Peyer's patch (tissue), 4 donors: ENCODE measurements around the genes OR7A10, OR1I1, SYDE1 and ILVBL.

DNA sequence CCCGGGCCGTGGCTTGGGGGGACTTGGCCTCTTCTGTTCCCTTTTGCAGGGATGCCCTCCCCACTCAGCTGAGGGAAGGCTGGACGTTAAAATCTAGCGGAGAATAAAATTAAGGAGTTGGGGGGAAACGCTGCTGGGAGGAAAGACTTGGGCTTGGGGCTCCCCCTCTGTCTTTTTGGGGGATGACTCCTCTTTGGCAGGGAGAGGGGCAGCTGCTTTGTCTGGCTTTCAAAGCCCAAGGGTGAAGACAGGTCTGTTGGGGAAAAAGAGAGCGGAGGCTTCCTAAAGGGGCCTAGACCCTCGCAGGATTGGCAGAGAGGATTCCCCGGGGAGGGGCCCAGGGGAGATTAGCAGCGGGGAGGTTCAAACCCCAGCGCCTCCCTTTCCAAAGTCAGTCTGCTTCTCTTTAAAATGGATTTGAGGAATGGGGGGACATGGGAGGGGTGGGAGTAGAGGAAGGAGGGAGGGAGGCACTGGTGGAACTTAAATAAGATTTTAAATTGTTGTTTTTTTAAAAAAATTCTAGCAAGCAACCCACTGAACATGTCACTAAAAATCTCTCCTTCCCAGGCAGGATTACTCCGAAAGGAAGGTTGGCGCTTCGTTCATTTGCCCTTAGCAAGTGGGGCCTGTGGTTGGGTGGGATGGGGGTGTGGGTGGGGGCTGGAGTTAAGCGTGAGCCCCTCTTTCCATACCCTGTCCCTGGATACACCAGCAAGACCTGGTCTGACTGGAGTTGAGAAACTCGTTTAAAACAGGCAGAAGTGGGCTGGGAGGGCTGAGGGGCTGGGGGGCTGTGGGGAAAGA, 6.7 kb upstream of the C19orf67 start:
- PRO-cap, result no peak
- RAMPAGE, long total RNA, 4 experiments, result start-site peak on the minus strand in 1 of 4 experiments, centred at position 384 of the sequence, 46 reads per replicate

- PRO-cap, result no peak
- RAMPAGE, long total RNA, 4 experiments, result no peak in any of the 4 experiments
These were observed 10.9 kb downstream of the PRKACA start for GRCh38 chr19:14106583-14107164.

- PRO-cap, result no peak
- RAMPAGE, long total RNA, 4 experiments, result no peak in any of the 4 experiments
These were observed 1.4 kb downstream of the PRKACA start for GRCh38 chr19:14116084-14116717.

DNA sequence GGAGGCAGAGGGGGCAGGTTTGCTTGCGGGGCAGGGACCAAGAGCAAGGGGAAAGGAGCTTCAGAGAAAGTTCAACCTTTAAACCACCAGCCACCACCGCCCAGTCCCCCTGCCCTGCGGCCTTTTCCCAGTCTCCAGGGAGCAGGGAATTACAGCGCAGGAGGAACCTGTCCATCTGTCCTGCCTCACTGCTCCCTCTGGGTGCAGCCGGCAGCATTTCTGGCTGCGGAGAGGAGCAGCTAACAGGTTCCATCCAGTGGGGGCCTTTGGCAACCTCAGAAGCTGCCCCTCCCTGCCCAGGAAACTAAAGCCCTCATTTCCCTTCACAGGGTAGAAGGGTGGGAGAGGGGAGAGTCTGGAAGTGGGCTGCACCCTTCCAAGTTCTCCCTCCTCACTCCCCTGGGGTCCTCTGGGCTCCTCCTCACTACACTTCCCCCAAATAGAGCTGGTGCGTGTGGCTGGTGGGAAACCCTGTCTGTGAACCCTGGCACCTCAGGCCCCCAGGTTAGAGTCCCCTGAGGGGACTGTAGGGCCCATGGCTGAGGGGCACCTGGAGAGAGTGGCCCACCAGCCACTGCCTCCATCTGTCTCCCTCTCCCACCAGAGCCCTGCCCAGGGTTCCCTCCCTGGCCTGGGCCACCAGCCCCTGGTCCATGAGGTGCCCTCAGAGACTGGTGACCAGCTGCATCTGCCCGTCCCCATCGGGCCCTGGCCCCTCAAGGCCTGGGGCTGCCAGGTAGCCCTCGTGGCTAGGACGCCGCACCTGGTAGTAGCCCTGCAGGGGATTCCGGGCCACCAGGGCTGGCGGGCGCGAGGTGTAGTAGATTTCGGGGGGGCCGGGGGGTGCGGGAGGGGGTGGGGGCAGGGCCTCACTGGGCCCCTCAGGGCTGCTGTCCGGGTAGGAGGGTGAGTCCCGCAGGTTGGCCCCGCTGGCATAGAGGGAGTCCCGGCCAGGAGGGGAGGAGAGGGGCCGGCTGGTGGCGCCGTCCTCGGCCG, 14.1 kb upstream of the ASF1B start:
- PRO-cap, result no peak
- RAMPAGE, long total RNA, 4 experiments, result start-site peak on the minus strand in 2 of 4 experiments, centred at positions 633 to 788 of the sequence, 5 to 11 reads per replicate

- PRO-cap, result no peak
- RAMPAGE, long total RNA, 4 experiments, result start-site peak on the minus strand in 2 of 4 experiments, at chr19:14164912-14165415 at its widest, 6 reads per replicate
These were observed 28.5 kb upstream of the ASF1B start for GRCh38 chr19:14164687-14165503.

DNA sequence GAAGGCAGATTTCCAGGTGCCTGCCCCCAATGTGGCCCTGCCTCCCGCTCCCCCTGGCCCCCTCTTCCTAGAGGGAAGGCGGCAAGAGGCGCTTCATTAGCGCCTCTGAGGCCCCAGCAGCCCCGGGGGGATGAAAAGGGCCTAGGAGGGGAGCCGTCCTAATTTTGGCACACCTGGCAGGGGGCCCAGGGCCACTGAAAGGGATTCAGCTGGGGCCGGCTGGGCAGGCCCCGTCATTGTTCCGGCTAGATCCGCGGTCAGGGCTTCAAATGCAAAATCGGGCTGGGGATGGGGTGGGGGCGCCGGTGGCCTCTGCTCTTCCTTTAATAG, 41.5 kb upstream of the ADGRL1 start:
- PRO-cap, result no peak
- RAMPAGE, long total RNA, 4 experiments, result no peak in any of the 4 experiments

DNA sequence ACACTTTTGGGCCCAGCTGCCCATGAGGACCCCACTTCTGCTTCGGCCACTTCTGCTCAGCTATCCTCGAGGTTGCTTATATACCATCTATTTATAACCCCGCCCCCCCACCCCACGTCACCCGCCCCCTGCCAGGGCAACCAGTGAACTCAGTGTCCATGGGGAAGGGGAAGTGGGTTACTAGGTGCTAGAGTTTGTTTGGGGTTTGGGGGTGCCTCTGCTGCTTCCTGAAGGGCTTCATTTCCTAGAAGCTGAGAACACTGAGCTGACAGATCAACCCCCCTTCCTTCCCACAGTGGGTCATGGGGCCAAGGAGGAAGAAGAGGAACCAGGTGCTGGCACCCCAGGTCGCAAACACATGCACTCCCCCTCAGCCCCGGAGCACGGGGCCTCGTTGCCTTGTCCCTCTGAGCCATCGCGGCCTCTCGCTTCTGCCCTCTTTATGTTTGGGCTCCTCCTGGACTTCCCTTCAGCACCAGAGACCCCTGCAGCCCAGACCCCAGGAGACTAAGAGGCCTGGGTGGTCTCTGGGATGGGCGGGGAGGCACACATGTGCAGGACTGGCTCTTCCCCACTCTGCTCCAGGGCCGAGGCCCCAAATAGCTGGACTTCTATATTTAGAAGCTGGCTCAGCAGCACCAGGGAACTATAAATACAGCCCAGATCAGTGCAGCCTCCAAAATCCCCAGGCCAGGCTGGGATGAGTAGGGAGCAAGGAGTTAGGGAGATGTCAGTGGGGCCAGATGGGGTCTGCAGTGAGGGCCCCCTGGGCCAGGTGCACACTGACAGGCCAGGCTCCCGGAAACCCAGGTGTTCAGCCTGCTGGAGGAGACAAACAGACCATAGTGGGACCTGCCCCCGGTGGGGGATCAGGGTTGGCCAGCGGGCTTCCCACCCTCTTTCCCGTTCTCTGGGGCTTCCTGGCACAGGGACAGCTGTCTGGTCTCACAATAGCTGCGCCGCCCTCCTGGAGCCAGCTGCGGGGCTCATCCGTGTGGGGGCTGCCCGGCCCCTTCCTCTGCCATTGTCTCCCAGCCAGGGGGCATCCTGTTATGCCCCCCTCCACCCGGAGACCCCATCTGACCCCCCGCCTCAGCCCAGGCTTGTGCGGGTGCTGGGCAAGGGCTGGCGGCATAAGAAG, 5.7 kb upstream of the ADGRE5 start:
- PRO-cap, result bidirectional peak, plus-strand start at position 190 of the sequence, minus-strand start at position 54 of the sequence
- RAMPAGE, long total RNA, 4 experiments, result no peak in any of the 4 experiments

DNA sequence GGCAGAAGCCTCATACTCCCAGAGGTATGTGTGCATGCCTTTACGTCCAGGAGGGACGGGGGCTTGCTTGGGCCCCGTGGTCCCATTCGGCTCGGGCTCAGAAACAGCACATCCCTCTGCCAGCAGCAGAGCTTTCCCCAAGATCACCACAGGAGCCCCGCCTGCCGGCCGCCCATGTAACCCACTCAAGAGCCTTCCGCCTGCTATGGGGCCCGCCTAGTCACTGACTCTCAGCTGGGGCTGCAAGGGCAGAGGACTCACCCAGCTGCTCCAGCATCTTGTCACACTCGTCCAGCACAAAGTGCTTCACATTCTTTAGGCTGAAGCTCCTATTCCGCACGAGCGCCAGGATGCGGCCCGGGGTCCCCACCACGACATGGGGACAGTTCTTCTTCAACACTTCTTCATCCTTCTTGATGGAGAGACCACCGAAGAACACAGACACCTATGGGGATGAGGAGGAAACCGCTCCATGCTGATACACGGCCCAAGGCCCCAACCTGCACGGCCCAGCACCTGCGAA, 8.4 kb downstream of the DDX39A start:
- PRO-cap, result no peak
- RAMPAGE, long total RNA, 4 experiments, result no peak in any of the 4 experiments

- PRO-cap, result no peak
- RAMPAGE, long total RNA, 4 experiments, result no peak in any of the 4 experiments
These were observed 2.5 kb upstream of the PTGER1 start for GRCh38 chr19:14477561-14478140.

DNA sequence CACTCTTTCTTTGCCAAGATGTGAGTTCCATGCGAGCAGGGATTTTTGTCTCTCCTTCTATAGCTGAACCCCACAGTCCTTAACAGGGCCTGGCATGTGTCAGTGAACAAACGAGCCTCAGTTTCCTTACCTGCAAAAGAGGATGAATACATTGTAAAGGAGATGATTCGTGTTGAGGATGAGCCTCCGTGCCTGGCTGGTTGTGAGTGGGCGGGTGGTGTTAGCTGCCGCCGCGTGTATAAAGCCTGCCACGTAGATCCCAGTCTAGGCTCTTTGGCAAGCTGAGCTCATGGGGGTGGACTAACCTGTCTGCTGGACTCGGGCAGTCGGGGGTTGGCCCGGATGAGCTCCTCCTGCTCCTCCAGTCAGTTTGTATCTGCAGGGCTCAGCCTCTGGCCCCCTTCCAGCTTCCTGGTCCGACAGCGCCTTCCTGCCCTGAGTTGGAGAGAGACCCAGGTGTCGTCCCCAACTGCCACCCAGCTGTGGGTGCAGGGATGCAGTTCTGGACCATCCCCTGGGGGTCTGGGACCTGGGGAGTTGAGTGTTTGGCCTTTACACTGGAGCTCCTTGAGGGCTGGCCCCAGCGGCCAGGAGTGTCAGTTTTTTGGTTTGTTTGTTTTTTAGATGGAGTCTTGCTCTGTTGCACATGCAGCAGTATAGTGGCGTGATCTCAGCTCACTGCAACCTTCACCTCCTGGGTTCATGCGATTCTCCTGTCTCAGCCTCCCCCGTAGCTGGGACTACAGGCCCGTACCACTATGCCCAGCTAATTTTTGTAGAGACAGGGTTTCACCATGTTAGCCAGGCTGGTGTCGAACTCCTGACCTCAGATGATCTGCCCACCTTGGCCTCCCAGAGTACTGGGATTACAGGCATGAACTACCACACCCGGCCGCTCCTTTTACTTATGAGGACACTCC, 20.9 kb downstream of the TECR start:
- PRO-cap, result unidirectional peak, minus-strand start at position 275 of the sequence
- RAMPAGE, long total RNA, 4 experiments, result no peak in any of the 4 experiments

GRCh38 chr19:14755316-14755754, 23.0 kb downstream of the ADGRE2 start:
- PRO-cap, result no peak
- RAMPAGE, long total RNA, 4 experiments, result no peak in any of the 4 experiments

- PRO-cap, result no peak
- RAMPAGE, long total RNA, 4 experiments, result no peak in any of the 4 experiments
These were observed 4.2 kb downstream of the OR7A5 start for GRCh38 chr19:14830731-14831245.

GRCh38 chr19:14848780-14849343, at the start of gene OR7A10:
TSS of gene OR7A10 (minus strand) at chr19:14848922.
- PRO-cap, result no peak
- RAMPAGE, long total RNA, 4 experiments, result no peak in any of the 4 experiments

DNA sequence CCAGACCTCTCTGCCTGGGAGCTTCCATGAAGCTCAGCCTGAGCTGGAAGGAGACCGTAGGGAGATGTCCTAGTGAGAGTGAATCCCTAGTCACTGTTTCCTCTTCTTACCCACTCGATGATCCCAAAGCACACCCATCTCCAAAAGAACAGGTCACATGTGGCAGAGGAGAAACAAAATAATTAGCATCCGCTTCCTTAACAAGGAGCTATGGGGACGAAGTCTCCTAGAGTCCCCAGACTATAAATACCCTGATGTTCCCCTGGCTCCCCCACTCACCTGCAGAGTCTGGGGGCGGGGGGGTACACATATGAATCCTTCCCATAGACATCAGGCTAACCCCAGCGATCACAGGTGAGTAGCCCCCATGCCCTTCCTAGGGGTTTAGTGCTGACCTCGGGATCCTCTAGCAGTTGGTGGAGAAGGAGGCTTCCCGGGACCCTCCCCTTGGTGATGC, at the start of gene OR1I1:
OR1I1 (plus strand) TSS at position 289 of the 457 bp plus-strand sequence.
- PRO-cap, result no peak
- RAMPAGE, long total RNA, 4 experiments, result no peak in any of the 4 experiments

DNA sequence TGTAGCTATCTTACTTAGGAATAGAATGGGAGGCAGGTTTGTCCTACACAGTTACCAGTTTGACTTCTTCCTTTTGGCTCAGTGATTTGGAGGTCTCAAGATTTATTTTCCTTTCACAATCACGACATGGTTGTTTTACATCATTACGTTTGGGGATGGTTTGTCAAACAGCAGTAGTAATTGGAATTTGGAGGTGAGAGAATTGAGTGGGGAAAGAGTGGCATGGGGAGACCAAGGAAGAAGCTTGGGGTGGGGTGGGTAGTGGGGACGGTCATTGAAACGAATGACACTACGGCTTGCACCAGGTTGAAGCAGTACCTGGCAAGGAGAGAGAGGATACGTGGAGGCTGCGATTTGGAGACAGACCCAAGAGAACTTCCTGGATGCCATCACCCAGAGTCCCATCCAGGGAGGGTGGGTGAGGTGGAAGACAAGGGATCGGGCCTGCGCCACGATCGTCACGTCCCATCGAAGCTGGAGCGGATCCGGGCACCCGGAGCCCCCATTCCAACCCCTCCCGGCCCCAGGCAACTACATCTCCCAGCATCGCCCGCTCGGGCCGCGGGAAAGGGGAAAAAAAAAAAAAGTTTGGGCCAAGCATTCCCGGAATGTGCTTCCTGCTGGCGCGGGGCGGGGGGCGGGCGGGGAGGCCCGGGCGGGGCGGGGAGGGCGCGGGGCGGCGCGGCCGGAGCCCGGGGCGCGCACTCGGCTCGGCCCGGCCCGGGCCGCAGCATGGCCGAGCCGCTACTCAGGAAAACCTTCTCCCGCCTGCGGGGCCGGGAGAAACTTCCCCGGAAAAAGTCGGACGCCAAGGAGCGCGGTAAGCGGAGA, at the start of gene SYDE1:
SYDE1 (plus strand) TSS at position 700 of the 831 bp plus-strand sequence.
- PRO-cap, result bidirectional peak, plus-strand start at position 666 of the sequence, minus-strand start at position 563 of the sequence
- RAMPAGE, long total RNA, 4 experiments, result start-site peak on the plus strand in 1 of 4 experiments, centred at position 719 of the sequence, 11 reads per replicate

DNA sequence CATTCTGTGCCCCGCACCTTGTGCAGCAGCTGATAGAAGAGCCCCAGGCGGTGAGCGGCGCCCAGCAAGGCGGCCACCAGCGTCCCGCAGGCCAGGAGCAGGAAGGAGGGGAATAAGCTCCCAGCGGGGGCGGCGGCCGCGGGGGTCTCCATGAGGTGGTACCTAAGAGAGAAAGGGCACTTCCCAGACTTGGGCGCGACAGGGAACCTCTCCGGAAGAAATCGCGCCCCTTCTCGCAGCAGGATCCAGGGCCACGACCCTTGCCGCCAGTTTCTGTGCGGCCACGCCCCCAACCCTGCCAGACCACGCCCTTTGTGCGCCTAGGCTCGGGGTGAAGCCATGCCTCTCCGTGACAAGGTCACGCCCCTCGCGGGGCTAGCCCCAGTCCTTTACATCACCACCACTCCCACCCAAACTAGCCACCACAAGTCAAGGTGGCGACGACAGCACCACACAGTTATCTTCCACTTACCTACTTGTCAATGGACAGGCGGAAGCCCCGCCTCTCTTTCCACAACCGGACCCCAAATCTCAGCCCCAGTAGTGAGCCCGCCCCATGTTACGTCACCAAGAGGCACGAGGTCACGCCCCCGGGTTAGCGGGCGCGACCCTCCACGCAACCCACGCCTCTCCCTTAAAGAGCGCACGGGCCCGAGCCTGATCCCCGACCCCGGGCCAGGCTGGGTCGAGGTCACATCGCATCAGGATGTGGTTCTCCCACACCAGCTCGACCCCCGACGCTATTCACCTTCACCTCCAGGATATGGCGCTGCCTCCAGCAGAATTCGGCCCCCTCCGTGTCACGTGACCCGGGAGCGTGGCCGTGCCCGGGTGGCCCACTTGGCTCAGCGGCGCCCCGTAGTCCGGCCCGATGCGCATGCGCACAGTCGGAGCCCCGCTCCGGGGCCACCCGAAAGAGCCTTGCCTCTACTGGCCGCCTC, at the start of gene ILVBL:
ILVBL (minus strand) TSS at position 879 of the 941 bp plus-strand sequence.
- PRO-cap, result bidirectional peak, plus-strand start at position 427 of the sequence, minus-strand start at position 258 of the sequence; bidirectional peak, plus-strand start at position 637 of the sequence, minus-strand start at position 515 of the sequence; bidirectional peak, plus-strand start outside the sequence, minus-strand start at position 799 of the sequence
- RAMPAGE, long total RNA, 4 experiments, result start-site peak on the minus strand in 2 of 4 experiments, centred at positions 252 to 830 of the sequence, 6 to 35 reads per replicate

GRCh38 chr19:15180972-15181357, 19.8 kb downstream of the NOTCH3 start:
- PRO-cap, result unidirectional peak, minus-strand start at chr19:15181152
- RAMPAGE, long total RNA, 4 experiments, result no peak in any of the 4 experiments

GRCh38 chr19:15210107-15210775, 9.4 kb upstream of the NOTCH3 start:
- PRO-cap, result no peak
- RAMPAGE, long total RNA, 4 experiments, result no peak in any of the 4 experiments

- PRO-cap, result no peak
- RAMPAGE, long total RNA, 4 experiments, result no peak in any of the 4 experiments
These were observed 4.2 kb upstream of the EPHX3 start for GRCh38 chr19:15236328-15236919.

DNA sequence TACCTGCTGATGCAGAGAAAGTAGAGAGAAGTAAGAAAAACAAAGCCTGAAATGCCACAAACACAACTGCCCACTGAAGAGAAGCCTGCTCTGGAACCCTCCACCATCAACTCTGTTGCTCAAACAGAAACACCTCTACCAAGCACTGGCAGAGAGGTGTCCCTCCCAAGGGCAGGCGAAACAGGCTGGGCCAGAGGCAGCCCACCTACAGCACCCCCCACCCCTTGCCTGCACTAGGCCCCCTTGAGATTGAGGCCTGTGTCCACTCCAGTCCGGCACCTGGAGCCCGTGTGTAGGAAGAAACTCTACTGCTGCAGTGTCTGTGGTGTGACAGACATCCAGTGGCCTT, 28.1 kb upstream of the EPHX3 start:
- PRO-cap, result no peak
- RAMPAGE, long total RNA, 4 experiments, result no peak in any of the 4 experiments